ENCODE measurements around the genes PVALEF, TEPSIN and FSCN2.

DNA sequence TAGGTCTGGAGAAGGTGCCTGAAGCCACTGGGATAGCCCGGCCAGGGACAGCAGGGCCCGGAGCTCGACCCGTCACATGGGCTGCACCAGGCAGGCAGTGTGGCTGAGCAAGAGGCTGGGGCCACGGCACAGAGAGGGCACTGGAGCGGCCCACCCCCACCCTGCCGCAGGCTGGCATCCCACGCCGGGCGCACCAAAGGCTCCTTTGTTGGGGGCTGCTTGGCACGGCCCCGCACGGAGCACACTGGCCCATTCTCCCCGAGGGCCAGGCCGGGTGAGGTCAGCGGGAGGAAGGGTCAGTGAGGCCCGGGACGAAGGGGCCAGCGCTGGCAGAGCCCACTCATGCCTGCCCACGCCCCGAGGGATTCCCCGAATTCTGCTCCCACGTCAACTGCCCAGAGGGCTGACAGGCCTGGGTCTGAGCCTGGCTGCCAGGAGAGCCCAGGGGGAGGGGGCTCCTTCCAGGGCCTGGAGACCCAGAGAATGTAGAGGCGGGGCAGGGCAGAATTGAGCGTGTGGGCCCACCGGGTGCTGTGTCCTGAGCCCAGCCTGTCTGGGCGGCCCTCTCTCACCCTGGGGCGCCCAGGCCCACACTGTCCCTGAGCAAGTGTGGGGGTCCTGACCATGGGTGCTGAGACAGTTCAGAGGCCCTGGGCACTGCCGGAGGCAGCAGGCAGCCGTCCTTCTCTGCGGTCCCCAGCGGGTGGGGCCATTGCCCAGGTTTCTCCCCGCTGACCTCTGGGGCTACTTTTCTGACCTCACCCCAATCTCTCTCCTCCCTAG lies 36.3 kb upstream of the PVALEF start:
- PRO-cap, 2 experiments: no peak in any of the 2 experiments

- PRO-cap, 2 experiments: no peak in any of the 2 experiments
Measured at GRCh38 chr17:81160004-81160799, 5.1 kb upstream of the PVALEF start.

GRCh38 chr17:81164815-81165598 lies at the start of gene PVALEF:
Gene PVALEF, plus strand, starts transcription at chr17:81165507.
- PRO-cap, 2 experiments: no peak in any of the 2 experiments

DNA sequence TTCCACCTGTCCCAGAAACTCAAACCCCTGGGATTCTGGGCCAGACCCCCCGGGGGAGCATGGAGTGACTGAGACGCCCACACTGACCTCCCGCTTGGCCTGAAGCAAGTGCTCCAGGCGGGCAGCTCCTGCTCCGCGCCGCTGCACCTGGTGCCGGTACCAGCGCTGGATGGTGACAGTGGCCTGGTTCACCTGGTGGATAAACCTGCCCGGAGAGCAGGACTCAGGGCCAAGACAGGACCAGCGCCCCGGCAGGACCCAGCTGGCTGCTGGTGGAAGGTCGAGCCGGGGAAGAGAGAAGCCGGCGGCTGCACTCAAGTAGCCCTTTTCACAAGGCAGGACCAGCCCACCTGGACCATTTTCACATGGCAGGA lies 22.5 kb downstream of the CEP131 start:
- PRO-cap, 2 experiments: no peak in any of the 2 experiments

GRCh38 chr17:81238153-81239143 lies at the start of gene TEPSIN:
Gene TEPSIN, minus strand, starts transcription at chr17:81239055.
- PRO-cap, 2 experiments: peak in 2 of 2 experiments; most common minus-strand start chr17:81239055 (in 2)

DNA sequence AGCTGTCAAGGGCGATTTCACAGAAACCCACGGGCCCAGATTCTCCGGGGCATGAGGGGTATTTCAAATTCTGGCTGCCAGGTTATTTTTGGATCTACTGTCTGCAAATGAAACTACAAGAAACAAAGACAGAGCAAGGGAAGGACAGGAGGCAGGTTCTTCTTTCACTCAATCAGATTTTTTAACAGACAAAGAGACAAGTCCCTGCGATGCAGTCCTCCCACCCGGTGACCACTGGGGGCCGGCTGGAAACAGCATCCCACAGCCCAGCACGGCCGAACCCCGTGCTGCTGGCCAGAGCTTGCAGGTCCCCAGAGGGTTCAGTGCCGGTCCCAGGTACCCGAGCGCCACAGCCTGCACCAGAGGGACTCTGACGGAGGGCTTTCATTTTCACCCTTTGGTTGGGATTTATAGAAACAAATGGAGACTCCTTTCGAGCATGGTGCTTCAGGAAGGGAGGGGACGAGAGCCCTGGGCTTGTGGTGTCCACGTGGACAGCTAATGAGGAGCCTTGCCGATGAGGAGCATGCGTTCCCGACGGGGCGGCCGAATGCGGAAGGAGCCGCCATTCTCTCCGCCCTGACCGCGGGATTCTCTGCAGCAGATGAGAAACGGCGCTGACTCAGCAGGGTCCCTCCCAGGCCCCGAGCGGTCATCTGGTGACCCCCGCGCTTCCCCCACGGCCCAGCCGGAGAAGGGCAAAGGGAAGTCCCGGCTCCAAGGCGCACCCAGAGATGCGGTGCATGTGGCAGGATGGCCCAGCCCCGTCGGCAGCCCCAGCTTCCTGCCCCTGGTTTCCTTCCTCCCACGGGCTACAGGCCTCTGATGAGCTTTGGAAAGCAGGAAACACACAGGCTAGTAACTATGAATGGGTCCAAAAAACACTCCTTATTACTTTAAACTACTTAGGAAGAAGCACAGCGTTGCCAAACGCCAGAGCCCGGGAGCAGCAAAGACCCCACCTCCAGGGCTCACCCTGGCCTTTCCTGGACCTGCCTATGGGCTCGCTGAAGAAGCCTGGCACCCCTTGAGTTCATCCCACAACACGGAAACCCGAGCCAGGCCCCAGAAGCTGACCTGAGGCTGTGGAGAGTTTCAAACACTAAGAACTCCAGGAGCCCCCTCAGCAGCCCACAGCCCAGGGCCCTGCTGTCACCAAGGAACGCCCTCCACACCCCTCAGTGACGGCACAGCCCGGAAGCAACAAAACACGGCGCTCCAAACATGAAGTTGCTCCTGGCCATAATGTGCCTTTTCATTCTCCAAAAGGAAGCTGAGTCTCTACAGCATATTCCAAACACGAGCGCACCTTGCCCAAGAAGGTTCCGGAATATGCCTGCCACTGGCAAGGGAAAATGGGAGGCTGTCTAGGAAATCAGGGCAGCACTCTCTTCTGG lies 9.6 kb downstream of the SLC38A10 start:
- PRO-cap, 2 experiments: peak in 1 of 2 experiments; most common plus-strand start position 531 of the sequence (in 1)

DNA sequence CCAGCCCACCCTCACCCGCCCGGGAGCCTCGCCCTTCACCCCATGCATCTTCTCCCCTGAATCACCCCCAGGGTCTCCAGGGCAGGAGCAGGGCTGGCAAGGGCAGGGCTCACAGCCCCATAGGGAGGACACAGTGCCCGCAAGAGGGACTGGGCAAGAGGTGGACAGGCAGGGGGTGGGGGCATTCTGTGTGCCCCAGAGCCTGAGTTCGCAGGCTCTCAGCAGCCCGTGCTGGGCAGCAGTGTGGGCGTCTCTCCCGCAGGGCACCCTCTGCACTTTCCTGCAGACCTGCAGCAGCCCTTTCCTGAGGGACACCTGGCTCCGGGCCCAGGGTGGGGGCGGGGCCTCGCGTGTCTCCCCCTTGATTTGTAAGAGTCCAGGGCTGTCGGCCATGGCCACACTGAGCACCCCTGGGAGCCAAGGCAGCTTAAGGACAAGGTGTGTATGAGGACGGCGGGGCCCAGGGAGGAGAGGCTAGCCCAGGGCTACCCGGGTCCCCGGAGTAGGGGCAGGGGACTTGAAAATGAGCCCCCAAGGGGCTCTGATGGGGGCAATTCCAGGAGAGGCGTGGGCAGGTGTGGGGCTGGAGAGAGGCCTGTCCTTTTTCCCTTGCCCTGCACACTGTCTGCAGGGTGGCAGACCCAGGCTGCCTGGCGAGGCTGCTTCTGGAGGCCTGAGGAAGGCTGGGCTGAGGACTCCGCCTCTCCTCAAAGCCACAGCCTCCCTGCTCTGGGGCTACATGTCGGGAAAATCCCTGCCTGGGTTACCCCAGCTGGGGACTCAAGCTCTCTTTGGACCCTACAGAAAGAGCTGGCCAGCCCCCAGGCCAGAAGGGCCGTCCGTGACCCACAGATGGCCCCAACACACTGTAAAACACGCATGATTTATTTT lies 33.5 kb upstream of the SLC38A10 start:
- PRO-cap, 2 experiments: peak in 1 of 2 experiments; most common plus-strand start position 441 of the sequence (in 1); most common minus-strand start position 245 of the sequence (in 1)

- PRO-cap, 2 experiments: no peak in any of the 2 experiments
Measured at GRCh38 chr17:81351468-81352027, 43.7 kb upstream of the BAHCC1 start.

- PRO-cap, 2 experiments: no peak in any of the 2 experiments
Measured at GRCh38 chr17:81372042-81372803, 23.0 kb upstream of the BAHCC1 start.

GRCh38 chr17:81388029-81388425 lies 7.2 kb upstream of the BAHCC1 start:
- PRO-cap, 2 experiments: no peak in any of the 2 experiments

GRCh38 chr17:81416600-81417016 lies 21.4 kb downstream of the BAHCC1 start:
- PRO-cap, 2 experiments: no peak in any of the 2 experiments

DNA sequence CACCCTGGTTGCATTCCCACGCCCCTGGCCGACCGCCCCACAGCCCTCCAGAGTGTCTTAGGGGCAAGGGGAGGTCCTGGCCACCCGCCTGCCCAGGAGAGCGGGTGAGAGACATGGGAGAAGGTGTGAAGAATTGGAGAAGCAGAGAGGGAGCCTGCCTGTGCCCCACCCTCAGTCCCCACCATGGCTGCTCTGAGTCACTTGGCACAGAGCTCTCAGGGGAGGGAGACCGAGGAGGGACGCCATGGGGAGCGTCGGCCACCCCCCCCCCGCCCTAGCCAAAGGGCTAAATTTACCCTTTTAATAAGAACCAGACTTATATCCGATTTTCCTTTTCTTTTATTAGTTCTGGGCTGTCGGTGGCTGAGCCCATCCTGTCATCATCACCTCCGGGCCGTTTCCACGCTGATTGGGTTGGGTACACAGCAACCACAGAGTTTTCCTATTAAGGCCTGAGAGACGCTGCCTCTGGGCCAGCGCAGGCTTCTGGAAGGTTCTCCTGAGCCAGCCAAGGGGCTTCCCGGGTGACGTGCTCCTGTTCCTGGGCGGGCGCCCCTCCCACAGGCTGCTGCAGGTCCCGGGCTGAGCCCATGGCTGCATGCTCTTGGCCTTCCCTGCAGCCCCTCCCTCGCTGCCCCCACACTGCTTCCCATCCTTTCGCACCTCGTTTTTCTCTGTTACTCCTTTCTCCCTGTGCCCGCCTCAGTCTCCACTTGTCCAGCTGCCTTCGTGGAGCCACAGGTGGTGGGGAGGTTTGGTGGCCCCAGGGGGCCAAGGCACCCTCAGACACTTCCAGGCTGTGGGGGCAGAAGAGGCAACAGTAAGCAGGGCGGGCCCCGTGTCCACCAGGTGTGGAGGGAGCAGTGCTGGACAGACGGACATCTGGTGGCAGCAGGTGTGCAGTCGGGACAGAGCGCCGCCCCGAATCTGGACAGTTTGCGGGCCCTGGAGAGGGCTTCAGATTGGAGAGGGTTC lies 22.3 kb downstream of the BAHCC1 start:
- PRO-cap, 2 experiments: no peak in any of the 2 experiments

- PRO-cap, 2 experiments: no peak in any of the 2 experiments
Measured at GRCh38 chr17:81451483-81452078, 56.3 kb downstream of the BAHCC1 start.

DNA sequence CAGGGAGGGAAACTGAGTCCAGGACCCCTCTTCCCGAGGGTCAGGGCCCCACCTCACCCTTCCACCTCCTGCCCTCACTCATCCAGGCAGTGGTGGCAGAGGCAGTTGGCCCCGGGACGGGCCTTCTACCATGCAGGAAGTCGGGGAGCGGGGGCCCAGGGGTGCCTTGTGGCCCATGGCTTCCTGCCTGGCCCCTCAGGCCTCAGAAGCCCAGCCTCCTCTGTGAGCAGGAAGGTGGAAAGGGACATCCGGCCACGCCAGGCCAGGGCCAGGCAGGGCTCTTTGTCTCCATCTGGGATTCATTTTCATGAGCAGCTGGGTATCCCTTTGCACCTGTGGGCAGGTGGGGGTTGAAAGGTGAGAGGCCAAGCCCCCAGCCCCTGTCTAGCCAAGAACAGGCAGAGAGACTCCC lies 58.5 kb downstream of the BAHCC1 start:
- PRO-cap, 2 experiments: no peak in any of the 2 experiments

- PRO-cap, 2 experiments: no peak in any of the 2 experiments
Measured at GRCh38 chr17:81464447-81465541, 47.8 kb downstream of the ACTG1 start.

- PRO-cap, 2 experiments: no peak in any of the 2 experiments
Measured at GRCh38 chr17:81508549-81508969, 4.0 kb downstream of the ACTG1 start.

GRCh38 chr17:81519254-81520033 lies 6.8 kb upstream of the ACTG1 start:
- PRO-cap, 2 experiments: no peak in any of the 2 experiments

GRCh38 chr17:81527500-81528449 lies at the start of gene FSCN2:
Gene FSCN2, plus strand, starts transcription at chr17:81528377.
- PRO-cap, 2 experiments: no peak in any of the 2 experiments

DNA sequence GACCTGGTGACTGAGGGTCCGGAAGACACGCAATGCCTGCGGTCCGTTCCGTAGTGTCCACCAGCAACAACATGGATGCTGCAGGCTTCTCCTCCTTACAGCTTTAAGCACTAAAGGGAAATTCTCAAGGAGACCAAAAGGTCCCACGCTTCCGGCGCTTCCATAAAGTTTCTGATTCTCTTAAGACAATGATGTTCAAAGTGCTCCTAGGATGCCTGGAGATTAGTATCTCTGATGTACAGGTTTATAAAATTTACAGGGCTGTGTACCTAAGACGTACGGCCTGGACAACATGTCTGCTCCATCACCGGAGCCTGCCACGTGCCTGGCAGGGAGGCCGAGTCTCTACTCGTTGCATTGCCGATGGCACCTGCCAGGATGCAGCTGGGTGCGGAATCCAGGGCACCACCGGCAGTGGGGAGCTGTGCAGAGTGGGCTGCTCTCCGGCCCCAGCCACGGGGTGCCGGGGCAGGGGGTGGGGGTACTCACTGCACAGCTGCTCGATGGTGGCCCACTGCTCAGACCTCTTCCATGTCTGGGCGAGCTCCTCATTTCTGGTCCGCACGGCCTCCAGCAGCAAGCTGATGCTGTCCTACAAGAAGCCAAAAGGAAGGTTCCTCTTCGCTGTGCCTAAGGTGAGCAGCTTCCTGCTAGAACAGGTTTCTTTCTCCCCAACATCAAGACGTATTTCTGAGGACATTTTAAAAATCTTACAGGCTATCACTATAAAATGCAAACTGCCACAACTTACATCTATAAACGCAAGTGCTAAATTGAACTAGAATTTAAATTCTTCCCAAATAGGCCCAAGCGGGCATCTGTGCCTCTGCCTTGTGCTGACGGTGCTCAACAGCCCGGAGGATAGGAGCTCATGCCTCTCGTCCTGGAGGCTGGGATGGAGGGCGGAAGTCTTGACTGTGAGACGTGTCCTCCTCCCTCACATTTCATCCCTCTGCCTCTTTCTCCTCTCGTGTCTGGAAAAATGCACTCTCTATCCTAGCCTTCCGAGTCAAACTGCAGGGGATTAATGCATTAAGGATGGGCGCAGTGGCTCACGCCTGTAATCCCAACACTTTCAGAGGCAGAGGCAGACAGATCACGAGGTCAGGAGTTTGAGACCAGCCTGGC lies 13.2 kb upstream of the FAAP100 start:
- PRO-cap, 2 experiments: no peak in any of the 2 experiments

DNA sequence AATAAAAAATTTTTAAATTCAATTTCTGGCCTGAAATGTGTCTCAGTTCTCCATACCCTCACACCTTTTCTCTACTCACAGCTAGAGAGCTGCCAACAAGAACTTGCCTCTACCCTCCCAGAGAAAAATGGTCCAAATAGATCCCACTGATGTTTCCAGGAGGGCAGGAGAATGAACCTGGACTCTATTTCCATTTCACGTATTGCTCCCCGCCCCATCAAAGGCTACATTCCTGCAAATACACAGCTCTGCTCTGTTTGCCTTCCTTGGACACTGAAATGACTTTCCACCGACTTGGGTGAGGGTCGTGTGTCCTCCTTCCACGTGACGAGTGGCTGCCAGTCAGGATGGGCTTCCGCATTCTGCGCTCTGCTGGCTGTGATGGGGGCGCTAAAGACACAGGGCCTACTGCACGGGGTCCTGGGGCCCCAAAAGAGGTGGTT lies 21.5 kb upstream of the FAAP100 start:
- PRO-cap, 2 experiments: no peak in any of the 2 experiments